A673 (cell line): ENCODE measurements around a stretch of chr1.

GRCh38 chr1:231834479-231835067 is 208.0 kb downstream of the DISC1 start:
- PRO-cap: no peak

DNA sequence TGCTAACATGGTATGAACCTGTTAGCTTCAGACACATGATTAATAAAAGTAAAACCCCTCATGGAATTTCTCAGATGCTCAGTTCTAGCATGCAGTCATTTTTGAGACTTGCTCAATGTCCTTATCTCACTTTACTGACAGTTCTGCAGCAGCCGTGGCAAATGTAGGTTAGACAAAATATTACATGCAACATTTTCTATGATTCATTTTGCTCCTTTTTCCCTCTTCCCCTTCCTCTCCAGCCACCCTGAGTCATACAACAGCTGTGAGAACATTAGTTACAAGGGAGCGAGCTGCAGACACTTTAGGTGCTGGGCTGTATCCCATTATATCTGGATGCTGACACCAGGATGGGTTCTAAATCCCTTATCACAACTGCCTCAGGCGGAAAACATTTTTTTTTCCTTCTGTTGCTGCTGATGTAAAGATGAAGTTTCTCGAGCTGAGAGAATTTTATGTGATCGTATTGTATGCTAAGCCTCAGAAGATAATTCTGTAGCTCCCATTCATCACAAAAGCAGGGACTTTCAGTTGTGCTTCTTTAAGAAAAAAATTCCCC is 344.8 kb downstream of the DISC1 start:
- PRO-cap: no peak

- PRO-cap: no peak
Measured at GRCh38 chr1:231990320-231991052, 363.9 kb downstream of the DISC1 start.

DNA sequence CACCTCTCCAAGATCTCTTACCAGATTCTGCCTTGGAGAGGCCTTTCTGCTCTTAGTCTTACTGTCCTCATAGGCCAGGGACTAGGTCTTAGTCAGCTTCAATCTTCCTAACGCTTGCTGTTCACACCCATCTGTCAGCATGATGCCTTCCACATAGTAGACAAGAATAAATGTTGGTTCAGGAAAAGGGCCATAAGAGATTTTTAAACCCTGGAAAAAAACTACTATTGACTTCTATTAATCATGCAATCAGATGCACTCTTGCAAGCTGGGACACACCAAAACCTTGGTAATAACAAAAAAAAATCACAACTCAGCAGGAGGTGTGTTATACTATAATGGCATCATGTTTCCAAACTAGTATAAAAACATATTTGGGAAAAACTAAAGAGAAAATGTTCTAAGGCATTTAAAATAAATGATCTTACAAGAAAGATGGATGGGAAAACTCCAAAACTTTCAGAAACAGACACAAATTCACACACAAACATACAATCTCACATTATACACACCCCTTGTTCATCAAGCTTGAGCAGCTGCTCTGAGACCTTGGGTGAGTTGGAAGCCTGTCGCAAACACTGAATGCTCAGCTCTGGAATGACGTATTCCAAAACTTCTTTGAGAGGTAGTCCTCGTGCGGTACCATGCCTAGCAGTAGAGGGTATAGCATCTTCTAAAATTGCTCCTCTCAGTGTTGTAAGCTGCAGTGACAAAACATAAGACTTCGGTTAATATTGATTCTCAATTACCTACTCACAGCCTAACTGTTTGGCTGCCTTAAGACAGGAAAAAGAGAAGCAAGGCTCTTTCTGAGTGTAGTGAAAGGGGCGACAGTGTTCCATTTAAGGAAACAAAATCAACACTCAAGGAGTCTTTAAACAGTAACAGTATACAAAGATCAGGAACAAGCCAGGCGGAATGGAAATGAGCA is 139.3 kb downstream of the SIPA1L2 start:
- PRO-cap: no peak

DNA sequence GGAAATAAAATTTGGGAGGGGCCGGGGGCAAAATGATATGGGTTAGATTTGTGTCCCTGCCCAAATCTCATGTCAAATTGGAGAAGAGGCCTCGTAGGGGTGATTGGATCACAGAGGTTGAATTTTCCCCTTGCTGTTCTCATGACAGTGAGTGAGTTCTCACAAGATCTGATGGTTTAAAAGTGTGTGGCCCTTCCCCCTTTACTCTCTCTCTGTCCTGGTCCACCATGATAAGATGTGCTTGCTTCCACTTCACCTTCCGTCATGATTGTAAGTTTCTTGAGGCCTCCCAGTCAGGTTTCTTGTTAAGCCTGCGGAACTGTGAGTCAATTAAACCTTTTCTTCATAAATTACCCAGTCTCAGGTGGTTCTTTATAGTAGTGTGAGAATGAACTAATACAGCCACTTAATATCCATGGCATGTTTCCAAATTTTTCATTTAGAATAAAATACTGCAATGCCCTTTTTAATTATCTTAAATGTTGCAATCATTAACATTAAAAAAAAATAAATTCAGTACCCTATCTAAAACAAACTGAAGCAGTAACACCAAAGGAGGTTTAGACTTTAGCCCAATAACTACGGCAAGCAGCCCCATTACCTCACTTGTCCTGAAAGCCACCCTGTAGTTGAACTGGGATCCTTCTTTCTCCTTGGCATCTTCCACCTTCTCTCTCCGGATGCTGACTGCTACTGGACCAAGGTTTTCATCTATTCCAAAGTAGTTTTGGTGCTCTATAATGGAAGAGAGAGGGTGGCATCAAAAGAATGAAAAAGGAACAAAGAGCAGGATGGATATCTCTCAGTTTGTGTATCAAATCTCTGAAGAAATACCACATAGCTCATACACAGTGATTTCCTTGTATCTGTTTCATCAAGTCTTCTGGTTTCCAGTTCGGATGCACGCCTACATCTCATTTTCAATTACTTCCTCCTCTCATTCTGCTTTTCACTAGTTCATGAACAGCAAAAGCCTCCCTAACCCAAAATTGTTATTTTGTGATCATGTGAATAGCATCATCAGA is 136.7 kb downstream of the SIPA1L2 start:
- PRO-cap: no peak

GRCh38 chr1:232497781-232498328 is 132.1 kb downstream of the SIPA1L2 start:
- PRO-cap: no peak

GRCh38 chr1:232509324-232510256 is 120.3 kb downstream of the SIPA1L2 start:
- PRO-cap: no peak

DNA sequence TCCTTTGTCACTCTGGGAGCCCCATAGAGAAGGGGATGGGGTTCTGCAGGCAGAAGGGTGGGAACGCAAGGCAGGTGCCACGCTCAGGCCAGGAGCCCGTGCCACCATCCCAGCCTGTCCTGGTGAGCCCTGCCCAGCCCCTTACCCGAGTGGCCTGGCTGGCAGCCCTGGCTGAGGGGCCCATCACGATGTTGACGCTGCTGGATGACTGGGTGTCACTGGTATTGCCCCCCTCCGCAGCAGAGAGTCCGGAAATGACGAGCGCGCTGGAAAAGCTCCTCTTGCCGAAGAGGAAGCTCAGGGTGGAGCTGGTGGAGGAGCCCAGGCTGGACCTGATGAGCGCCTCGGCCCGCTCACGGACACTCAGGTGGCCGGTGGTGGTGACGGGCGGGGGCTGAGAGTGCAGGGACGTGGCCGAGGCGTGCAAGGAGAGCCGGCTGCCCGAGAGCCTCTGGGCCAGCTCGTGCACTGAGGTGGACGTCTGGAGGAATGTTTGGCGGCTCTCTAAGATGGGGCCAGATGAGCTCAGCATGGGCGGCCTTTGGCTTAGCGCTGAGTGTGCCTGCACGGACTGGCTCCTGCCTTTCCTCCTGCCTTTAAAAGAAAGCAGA is 35.6 kb downstream of the NTPCR start:
- PRO-cap: no peak

- PRO-cap: no peak
Measured at GRCh38 chr1:233341051-233341340, 13.5 kb downstream of the MAP3K21 start.

GRCh38 chr1:233359529-233360054 is 32.1 kb downstream of the MAP3K21 start:
- PRO-cap: no peak

GRCh38 chr1:233382289-233382984 is 54.9 kb downstream of the MAP3K21 start:
- PRO-cap: no peak

- PRO-cap: no peak
Measured at GRCh38 chr1:233490524-233491007, 123.3 kb upstream of the KCNK1 start.

- PRO-cap: no peak
Measured at GRCh38 chr1:233724231-233724668, 110.3 kb downstream of the KCNK1 start.

DNA sequence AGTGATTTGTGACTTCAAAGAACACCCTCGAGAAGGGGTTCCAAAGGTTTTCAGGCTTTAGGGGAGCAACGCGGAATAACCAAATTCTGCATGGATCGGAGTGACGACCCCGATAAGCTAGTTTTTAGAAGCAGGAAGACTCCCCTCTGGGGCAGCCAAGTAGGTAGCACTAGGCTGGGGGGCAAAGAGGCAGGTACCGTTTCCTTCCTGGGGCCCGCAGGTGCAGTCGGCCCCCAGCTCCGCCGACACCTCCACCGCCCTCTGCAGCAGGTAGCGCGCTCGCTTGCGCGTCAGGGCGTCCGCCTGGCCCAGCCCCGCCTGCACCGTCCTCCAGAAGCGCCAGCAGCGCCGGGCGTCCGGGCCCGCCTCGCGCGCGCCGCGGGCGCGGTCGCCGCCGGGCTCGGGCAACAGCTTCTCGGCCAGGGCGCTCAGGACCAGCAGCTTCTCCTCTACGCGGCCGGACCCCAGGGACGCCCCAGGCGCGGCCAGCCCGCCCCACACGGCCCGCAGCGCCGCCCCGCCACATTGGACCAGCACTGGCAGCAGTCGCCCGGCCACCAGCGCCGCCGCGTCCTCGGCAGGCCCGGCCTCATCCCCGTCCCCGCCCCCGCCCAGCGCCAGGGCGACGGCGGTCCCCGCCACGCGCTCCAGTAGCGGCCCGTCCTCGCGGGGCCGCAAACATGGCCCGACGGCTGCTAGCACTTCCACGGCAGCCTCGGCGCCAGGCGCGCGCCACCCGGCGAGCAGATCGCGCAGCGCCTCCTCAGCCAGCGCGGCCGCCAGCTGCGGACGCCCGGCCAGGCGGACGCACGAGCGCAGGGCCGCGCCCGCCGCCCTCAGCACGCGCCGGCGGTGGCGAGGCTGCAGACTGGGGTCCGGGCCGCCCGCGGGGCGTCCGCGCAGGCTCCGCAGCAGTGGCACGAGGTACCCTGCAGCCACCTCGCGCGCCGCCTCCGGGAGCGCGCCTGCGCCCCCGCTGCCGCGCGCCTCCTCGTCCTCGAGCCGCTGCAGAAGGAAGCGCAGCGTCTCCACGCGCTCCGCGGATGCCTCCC is 677 bp downstream of the TARBP1 start:
- PRO-cap: bidirectional peak, plus-strand start at position 333 of the sequence, minus-strand start at position 263 of the sequence; bidirectional peak, plus-strand start at position 650 of the sequence, minus-strand start at position 668 of the sequence

DNA sequence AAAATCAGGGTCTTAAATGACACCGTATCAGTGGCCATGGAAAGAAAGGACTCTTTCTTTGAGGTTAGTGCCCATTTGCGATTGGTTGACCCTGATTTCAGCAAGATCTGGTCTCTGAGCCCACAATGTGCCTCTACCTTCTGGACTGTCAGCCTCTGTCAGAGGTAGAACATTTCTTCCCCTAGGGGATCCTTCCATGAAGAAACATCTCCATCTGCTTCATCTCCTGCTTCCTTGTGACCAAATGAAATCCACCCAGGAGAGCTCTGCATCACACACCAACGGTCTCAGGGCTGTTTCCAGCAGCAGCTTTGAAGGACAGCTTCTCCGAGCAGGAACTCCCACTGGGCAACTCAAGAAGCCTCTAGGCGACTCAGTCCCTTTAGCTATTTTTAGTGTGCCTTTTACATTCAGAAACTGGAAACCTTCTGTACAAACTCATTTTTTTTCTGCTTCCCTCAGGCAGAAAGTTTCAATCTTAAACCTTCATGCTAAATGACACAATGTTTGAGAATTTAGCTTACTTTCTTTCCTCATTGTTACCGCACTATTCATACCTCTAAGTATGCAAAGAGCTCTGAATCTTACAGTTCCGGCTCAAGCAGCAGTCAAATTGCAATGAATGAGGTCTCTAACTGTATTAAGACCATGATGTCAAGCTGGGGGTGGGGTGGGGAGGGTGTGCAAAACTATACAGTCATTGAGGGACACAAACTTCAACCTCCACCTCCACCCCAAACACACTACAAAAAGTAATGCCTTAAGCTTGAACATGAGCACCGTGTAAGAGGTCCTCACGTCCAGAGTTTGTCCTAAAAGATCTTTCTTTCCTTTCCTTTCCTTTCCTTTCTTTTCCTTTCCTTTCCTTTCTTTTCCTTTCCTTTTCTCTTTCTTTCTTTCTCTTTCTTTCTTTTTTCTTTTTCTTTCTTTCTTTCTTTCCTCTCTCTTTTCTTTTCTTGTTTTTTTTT is 16.3 kb upstream of the TARBP1 start:
- PRO-cap: bidirectional peak, plus-strand start at position 638 of the sequence, minus-strand start at position 620 of the sequence

- PRO-cap: no peak
Measured at GRCh38 chr1:234502559-234503209, 23.7 kb upstream of the TARBP1 start.

DNA sequence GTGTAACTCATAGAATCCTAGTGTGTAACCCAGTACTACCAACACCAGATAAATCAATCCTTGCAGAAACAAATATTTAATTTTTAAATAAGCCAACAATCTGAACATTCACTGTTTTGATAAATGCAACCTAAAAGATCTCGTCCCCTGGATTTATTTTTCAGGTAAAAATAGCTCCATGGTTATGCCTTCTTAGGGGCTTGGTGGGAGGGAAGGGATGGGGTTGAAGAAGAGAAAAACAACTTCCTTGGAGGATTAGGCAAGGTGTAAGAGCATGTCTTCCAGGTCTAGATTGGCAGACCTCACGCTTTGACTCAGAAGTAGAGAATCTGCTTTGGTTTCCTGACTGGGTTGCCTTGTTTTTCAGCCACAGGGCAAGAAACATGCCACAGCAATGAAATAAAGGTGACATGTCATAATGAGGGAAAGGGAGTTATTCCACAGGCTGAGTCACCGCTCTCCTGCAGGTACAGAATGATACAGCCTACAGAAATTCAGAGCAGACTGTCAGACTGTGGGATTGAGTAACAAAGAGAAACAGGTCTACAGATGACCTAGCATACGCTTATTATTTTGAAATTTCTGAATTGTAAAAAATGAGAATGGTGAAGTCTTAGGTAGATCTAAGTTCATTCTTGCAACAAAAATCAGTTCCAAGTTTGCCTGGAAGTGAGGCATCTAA is 45.4 kb downstream of the IRF2BP2 start:
- PRO-cap: no peak

GRCh38 chr1:234582643-234583001 is 27.4 kb downstream of the IRF2BP2 start:
- PRO-cap: no peak

DNA sequence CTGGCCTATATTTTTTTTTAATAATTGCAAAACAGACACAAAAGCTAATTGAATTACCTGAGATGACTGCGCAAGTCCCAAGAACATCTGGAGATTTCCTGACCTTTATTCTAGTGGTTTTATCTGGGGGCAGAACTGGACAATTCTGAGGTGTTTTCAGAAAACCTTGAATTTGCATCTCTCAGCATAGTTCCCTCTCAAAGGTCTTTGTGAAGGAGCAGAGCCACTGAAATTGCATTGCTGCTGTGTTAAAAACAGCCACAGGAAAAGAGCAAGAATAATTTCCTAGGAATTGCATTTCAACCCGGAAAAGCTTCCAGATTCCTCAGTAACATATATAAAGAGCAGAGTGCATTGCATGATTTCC is 11.3 kb downstream of the IRF2BP2 start:
- PRO-cap: no peak

GRCh38 chr1:234619648-234620263 is 9.8 kb upstream of the IRF2BP2 start:
- PRO-cap: no peak